ENCODE measurements around a stretch of chr12.

DNA sequence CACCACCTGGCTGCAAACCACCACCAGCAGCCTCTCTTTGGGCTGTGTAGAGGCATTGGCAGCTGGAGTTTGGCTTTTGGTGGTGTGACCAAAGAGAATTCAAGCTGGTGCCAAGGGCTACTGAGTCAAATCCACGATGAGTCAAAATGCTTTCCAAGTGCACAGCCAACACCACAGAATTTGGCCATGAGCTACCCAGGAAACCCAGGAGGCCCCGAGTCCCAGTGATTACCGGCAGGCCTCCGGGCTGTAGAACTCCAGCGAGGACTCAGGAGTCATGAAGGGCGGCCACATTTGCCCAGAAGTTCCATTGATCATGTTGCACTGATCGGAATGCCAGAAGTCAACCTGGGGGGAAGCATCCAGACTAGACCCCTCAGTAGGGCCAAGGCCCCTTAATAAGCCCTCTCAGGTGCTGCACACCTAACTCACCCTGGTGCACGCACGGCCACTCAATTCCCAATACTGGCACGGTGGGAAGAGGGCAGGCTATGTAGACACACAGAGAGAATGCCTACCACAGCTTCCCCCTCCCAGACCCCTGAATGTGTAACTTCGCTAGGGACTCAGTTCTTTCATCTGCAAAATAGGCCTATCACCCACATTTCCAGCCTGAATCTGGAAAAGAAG lies 53.6 kb downstream of the SCARB1 start:
- PRO-cap = no peak
- RAMPAGE, long total RNA = no peak

DNA sequence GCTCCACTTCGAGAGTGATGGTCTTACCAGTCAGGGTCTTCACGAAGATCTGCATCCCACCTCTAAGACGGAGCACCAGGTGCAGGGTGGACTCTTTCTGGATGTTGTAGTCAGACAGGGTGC lies 2.2 kb downstream of the UBC start:
- PRO-cap = no peak
- RAMPAGE, long total RNA = no peak

DNA sequence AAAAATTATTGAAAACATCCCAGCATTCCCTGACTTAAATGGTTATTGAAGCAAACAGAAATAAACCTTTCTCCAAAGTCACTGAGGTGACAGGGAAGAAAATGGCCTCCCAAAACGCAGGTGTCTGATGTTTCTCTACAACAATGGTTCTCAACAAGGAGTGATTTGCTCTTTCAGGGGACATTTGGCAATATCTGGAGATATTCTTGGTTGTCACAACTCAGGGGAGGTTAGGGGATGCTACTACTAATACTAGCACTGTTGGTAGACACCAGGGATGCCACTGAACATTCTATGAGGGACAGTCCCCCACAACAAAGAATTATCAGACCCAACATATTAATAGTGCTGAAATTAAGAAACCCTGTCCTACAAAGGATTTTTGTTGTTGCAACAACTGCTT lies 2.3 kb upstream of the UBC start:
- PRO-cap = no peak
- RAMPAGE, long total RNA = no peak

DNA sequence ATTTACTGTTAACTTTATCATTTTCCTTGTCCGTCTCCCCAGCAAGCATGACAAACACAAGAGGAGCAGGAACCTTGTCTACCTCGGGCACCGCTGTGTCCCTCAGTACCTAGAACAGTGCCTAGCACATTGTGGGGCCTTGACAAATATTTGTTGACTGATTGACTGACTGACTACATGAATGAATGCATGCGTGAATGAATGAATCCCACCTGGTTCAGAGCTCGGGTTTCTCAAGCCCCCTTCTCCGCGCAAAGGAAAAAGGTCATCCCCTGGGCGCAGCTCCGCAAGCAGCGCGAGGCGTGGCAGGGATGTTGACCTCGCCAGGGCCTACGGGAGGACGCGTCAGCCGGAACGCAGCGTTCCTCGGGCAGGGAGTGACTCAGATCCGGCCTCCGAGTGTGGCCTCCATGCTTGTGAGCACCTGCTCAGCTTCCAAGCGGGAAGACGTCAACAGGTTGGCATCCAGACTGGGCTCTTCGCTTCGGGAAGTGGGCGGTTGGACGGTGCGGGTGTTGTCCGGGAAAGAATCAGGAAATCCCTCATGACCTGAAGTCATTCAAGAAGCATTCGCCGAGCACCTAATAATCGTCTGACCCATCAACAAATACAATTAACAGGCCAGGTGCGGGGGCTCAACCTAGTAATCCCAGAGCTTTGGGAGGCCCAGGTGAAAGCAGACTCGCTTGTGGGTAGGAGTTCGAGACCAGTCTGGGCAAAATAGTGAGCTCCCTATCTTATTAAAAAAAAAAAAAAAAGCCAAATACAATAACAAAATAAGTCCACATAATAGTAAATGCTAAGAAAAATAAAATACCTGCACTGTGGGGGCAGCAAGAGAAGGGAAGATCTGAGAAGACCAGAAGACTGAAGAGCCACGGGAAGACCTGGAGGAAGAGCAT lies 13.9 kb upstream of the UBC start:
- PRO-cap = no peak
- RAMPAGE, long total RNA = no peak

- PRO-cap = no peak
- RAMPAGE, long total RNA = no peak
Measured at GRCh38 chr12:124992824-124993274, 596 bp upstream of the BRI3BP start.

DNA sequence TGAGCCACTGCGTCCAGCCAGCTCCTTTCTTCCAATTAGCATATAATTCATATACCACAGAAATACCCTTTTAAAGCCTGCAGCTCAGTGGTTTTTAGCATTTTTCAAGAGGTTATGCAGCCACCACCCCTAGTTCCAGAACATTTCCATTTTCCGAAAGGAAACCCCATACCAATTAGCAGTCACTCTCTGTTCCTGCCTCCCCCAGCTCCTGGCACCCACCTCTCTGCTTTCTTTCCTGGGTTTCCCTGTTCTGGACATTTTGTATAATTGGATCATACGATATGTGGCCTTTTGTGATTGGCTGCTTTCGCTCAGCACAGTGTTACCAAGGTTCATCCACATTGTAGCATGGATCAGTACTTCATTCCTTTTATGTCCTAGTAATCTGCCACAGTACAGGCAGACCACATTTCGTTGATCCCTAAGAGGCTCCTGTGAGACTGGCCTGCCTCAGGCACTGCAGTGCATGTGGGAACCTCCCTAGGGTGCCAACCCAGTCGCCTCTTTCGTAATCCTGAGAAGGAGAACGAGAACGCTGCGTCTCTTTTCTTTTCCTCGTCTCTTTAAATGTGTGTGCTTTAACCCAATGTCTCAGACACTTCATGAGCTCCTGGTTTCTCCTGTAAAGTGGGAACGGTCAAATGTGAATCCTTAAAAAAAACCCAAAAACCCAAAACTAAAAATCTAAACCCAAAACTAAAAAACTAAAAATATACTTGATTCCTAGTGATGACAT lies 14.6 kb downstream of the AACS start:
- PRO-cap = no peak
- RAMPAGE, long total RNA = no peak

- PRO-cap = no peak
- RAMPAGE, long total RNA = no peak
Measured at GRCh38 chr12:125149655-125150407, 36.4 kb upstream of the TMEM132B start.

DNA sequence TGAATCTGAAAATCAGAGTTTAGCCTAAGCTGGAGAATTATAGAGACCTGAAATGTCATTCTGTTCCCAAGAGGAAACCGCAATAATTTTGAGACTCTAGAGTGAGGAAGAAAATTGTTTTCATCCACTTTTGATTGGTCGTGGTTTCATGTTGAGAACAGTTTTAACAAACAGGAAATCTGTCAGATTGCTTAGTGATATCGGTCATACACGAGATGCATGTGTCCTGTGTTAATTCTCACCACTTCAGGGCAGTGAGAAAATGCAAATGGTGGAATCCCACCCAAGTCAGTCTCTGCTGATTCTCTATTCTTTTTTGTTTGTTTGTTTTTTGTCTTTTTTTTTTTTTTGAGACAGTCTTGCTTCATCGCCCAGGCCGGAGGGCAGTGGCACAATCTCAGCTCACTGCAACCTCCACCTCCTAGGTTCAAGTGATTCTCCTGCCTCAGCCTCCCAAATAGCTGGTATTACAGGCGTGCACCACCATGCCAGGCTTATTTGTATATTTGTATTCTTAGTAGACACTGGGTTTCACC lies 1498.4 kb upstream of the TMEM132C start:
- PRO-cap = no peak
- RAMPAGE, long total RNA = no peak

GRCh38 chr12:127062025-127062532 lies 1204.9 kb upstream of the TMEM132C start:
- PRO-cap = no peak
- RAMPAGE, long total RNA = no peak

DNA sequence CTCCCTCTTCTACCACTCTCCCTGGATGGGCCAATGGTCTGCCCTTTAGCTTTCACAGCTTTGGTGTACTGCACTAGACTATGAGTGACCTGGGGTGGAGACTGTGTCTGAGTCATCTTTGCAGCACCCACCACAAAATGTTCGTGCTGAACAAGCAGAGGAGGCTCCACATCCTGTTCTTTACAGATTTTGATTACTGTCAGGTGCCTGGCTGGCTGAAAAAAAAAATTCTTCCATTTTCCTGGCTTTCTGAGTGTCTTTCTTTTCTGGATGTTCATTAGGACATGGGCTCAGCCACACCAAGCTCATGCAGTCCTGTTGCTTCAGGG lies 1104.0 kb upstream of the TMEM132C start:
- PRO-cap = no peak
- RAMPAGE, long total RNA = no peak

- PRO-cap = no peak
- RAMPAGE, long total RNA = no peak
Measured at GRCh38 chr12:127283956-127284590, 982.9 kb upstream of the TMEM132C start.

- PRO-cap = no peak
- RAMPAGE, long total RNA = no peak
Measured at GRCh38 chr12:127898571-127899005, 368.4 kb upstream of the TMEM132C start.

GRCh38 chr12:128339123-128339659 lies 72.2 kb downstream of the TMEM132C start:
- PRO-cap = no peak
- RAMPAGE, long total RNA = no peak

DNA sequence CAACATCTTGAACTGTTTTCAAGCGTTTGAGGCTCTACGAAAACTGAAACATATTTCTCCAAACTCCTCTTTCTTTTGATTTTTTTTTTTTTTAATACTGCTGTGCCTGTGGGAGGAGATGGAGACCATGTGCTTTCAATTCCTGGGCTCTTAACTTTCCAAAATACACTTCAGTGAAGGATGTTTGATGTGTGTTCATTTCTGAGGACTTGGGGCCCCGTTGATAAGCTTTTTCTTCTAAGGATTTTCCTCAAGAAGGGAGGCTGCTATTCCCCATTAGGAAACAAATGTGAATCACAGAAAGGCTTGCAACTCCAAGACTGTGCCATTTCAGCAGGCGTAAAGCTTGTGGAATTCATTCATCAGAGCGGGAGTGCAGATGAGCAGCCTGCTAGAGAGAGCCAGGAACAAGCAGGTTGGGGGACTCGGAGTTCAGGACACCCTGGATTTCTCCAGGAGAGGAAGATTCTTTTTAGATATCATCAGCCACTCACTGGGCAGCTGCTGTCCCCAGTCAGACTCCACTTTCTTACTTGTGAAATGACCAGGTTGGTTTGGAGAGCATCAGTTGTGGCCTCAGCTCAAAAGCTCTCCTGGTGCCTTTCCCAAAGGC lies 94.7 kb downstream of the TMEM132C start:
- PRO-cap = no peak
- RAMPAGE, long total RNA = no peak

- PRO-cap = no peak
- RAMPAGE, long total RNA = no peak
Measured at GRCh38 chr12:128388510-128389313, 121.7 kb downstream of the TMEM132C start.

DNA sequence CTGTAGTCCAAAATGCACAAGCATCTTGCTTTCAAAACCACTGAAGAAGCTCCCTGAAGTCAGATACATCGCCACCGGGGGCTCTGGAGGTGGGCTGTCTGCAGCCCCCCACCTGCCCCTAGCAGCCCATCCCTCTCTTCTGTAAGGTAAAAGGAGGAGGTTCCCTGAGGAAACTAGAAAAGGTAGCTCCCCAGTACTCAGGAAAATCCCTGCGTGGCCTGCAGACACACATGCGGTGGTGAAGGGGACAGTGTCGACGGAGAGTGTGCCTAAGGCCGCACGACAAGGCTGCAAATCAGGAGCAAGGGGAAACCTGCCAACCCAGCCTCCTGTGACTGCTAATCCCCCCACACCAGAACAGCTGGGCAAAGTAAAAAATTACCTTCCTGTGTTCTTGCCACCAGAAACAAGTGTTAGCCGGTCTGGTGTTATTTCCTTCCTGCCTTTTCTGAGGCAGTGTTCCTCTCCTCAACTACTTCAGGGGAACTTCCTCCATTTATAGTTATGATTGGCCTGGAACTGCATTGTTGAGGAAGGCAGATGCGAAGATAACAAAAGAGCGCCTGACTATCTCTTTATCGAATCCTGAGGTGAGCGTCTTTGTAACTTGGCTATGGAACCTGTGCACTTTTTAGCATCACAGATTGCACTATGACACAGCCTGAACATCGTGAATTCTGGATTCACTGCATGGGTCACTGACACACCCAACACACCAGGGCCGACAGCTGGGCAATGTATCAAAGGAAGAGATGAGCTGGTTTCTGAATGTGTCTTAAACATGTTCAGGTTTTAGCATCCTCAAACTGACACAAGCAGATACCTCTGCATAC lies 29.1 kb downstream of the SLC15A4 start:
- PRO-cap = no peak
- RAMPAGE, long total RNA = no peak

DNA sequence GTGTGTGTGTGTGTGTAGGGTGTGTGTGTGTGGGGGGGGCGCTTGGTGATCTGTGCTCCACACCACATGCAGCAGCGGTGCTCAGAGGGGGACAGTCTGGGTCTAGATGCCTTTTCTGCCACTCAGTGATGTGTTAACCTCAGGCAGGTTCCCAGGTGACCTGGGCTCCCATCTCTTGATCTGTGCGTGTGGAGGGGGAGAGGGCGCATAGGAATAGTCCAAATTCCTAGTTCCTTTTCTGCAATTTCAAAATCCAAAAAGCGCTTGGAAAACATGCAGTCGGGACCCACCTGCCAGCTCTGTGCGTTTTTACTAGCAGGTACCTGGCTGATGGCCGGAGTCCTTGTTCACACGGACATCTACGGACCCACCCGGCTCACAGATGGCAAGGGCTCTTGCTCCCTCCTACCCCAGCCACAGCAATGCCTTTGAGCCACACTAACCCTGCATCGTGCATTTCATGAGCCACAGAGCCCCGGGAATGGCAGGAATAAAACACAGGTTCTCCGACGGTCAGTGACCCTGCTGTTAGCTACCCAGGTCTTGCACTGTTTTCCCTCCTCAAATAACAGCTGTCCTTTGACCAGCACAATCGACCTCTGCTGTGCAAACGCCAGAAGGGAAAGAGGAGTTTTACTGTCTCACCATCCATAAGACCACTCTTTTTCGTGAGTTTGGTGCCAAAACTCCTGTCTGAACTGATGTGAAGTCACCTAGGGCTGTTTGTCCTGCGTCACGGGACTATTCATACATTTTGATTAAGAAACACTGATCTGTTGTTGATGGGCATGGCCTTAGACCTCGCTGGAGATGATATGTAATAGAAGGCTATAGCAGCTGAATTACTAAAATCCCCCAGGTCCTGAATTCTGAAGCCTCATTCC lies 120.9 kb downstream of the GLT1D1 start:
- PRO-cap = no peak
- RAMPAGE, long total RNA = no peak

GRCh38 chr12:130491575-130492232 lies 154.0 kb downstream of the PIWIL1 start:
- PRO-cap = no peak
- RAMPAGE, long total RNA = no peak

DNA sequence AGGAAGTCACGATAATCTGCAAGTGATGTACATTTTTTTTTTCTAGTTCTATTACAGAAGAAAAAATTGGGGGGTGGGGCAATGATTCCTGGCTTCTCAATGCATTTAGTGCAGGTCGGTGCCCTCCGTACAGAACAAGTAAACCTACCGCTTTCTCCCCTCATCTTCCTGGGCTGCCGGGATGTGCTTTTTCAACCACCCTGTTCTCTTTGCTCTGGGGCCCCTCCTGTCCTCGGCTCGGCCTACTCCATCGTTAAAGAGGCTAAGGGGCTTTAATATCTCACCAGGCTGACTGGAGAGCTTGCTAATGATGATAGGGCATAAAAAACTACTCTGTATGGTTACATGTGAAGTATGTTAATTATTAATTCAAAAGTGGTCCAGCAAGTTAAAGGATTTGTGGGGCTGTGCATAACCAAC lies 83.7 kb downstream of the RIMBP2 start:
- PRO-cap = no peak
- RAMPAGE, long total RNA = no peak

DNA sequence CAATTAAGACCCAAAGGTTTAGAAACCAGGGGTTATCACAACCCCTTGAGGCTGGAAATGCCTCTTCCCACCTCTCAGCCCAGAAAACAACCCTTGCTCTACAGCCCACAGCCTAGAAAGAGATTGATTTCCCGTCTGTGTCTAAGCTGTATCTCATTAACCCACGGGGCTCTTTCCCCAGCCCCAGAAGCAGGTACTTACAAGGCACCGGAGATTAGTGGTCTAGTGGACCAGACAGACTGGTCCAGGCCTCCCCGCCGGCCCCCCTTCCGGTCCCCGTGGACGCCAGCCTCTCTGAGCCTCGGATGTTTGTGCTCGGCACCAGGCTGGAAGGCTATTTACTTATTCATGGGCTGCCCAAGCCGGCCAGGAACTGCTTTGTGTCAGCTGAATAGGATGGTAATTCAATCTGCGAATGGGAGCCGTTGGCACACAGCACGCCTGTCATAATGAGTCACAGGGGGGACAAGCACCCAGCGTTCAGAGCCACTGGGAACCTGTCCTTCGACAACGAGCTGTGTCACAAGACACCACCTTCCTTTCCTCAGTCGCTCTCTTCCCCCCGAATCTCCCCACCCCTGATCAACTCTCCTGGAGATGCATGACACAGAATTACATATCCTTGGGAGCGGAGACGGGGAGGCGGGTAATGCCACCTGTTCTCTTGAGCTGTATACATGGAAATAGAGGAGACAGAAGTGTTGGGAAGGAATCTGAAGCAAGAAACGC lies 82.3 kb downstream of the RIMBP2 start:
- PRO-cap = no peak
- RAMPAGE, long total RNA = no peak

Measured in Karpas-422 (cell line).